Right common carotid artery plus branches (tissue), 1 donor: ENCODE measurements around the gene PACSIN3.

DNA sequence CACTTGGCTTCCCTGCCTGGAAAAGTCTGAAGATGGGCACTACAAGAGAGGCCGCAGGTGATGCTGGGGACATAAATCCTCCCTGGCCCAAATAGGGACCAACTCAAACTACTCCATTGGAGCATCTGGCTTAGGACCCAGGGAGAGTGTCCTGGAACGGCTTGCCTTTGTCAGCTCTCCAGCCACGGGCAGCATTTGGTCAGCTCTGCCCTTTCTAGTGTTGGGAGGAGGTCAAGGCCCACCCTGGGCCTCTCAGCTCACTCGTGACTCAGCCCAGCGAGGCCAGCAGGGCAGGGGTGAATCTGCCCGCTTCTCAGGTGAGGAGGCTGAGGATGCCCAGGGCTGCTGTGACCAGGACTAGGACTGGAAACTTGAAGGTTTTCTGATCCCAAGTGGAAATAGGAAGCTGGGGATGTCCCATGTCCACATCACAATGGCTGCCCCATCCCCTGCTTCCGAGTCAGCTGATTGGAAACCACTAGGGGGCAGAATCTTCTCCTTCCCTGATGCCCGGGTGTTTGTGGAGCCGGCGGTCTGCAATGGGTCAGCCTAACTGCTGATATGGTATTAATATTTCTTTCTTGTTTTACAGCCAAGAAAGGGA, 1.5 kb downstream of the MDK start:
- PRO-cap, result no peak

GRCh38 chr11:46673647-46674456, 26.6 kb downstream of the ARHGAP1 start:
- PRO-cap, result no peak

- PRO-cap, result no peak
These were observed 12.9 kb downstream of the ARHGAP1 start for GRCh38 chr11:46687512-46687839.

- PRO-cap, result unidirectional peak, plus-strand start at chr11:46693830
These were observed 6.9 kb downstream of the ARHGAP1 start for GRCh38 chr11:46693437-46694088.

GRCh38 chr11:46886289-46886594, 32.1 kb downstream of the LRP4 start:
- PRO-cap, result no peak

GRCh38 chr11:46912485-46913309, 5.7 kb downstream of the LRP4 start:
- PRO-cap, result no peak

- PRO-cap, result no peak
These were observed 75.5 kb downstream of the CSTPP1 start for GRCh38 chr11:47012028-47012492.

DNA sequence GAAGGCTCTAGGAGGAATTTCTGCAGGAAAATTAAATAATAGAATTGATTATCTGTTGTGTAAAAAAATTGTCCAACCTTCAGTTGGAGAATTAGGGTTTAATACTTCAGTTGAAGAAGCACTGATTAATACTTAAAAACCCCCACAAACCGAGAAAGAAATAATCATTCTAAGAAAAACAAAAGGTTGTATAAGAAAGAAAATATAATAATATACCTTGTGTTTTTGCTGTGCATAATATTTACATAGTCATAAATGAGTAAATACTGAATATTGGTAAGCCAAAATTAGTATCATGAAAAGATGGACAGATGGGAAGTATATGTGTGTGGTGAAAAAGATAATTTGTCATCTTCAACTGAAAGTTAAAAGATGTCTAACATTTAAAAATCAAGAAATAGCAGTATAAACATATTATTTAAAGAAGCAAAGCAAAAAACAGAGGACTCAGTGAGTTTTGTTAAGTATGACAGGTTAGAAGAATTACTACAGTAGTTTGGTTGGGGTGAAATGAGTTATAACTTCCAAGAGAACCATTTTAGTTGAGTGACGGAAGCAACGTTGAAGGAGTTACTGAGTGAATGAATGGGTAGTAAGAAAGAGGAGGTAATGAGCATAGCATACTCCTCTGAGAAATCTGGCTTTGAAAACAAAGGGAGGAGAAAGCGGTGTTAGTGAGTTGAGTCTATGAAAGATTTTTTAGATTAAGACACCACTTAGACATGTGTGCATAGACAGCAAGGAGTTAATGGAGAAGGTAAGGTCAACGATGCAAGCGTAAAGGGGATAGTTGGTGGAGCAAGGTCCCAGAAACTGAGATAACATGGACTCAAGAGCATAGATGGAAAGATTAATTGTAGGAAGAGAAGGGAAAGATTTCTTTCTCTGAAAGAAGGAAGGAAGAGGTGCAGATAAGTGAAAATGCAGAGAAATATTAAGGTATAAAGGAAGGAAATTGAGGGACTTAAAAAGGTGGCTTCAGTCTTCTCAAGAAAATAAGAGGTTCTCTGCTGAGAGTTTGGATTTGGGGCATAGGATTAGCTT, 98.6 kb downstream of the ARFGAP2 start:
- PRO-cap, result no peak

GRCh38 chr11:47104195-47105103, 72.2 kb downstream of the ARFGAP2 start:
- PRO-cap, result no peak

DNA sequence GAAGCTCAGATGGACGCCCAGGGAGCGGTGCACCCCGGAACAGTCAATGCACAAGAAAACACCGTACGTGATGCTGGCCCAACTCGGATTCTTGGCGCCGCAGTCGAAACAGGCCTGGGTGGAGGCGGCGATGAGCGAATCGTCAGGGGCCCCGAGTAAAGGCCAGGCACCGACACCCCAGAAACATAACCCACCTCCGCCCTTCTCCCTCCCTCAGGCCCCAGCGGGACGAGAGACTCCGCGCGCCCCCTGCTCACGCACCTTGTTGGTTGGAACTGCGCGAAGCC, 215 bp downstream of the ARFGAP2 start:
- PRO-cap, result no peak

DNA sequence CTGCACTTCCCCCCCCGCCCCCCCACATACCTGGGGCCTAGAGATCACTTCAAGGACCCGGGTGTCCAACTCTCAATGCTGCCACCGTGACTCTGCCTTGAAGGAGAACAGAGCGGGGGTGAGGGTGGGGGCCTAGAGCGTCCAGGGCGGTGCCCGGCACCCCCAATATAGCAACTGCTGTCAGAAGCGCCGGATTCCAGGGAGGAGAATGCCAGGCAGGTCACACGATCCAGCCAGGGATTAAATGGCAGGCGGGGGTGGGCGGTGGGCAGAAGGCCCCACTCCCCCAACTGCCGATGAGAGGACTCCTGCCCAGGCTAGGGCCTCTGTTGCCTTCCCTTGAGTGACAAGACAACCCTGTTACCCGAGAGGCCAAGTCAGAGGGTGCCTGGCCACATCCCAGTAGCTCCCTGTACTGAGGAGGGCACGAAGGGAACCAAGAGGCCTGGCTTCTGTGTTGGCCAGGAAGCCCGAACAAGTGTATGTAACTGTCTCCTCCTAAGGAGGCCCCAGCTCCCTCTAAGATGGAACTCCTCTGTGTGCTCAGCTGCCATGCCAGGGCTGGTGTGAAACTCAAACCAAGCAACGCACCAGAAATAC, 3.2 kb downstream of the PACSIN3 start:
- PRO-cap, result no peak

- PRO-cap, result bidirectional peak, plus-strand start at chr11:47186515, minus-strand start at chr11:47186434
These were observed at the start of gene PACSIN3 for GRCh38 chr11:47186299-47186490. TSS of gene PACSIN3 (minus strand) at chr11:47186434.

DNA sequence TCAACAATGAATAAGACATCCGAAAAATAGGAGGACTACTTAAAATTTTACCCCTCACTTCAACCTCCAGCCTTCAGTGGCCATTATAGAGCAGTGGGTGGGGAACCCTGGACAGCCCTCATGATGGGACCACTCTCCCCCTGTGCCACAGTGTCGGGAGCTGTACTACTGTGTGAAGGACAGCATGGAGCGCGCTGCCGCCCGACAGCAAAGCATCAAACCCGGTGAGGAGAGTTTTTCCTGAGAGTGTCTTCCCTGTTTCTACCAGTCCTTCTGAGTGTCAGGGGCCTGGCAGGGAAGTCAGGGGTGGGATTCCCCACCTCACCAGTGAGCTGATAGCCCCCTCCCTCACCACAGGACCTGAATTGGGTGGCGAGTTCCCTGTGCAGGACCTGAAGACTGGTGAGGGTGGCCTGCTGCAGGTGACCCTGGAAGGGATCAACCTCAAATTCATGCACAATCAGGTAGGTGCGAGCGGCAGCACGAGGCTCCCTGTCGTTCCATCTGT, 28.3 kb downstream of the MYBPC3 start:
- PRO-cap, result no peak

DNA sequence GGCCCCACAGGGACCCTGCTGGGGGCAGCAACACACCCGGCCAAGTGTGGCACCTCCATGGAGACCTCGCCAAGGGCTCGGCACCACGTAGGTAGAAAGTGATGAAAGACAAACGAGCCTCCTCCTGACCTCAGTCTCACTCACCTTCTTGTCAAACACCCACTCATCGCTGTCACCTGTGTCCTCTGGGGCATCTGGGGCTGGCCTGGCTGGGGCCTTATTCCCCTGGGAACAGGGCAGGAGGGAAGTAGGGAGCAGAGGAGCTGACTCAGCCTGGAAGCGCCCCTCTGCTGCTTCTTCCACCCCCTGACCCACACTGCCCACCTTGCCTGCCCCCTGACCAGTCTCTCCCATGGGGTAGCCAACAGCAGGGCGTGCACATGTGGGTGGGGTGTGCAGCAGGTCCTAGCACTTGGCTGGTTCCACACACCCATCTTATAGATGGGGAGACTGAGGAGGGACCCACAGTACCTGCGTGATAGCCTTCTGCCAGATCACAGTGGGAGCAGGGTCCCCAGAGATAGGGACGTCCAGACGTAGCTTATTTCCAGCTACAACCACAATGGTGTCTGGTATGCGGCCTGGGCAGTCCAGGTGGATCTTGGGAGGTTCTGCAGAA, 13.2 kb downstream of the MYBPC3 start:
- PRO-cap, result no peak

DNA sequence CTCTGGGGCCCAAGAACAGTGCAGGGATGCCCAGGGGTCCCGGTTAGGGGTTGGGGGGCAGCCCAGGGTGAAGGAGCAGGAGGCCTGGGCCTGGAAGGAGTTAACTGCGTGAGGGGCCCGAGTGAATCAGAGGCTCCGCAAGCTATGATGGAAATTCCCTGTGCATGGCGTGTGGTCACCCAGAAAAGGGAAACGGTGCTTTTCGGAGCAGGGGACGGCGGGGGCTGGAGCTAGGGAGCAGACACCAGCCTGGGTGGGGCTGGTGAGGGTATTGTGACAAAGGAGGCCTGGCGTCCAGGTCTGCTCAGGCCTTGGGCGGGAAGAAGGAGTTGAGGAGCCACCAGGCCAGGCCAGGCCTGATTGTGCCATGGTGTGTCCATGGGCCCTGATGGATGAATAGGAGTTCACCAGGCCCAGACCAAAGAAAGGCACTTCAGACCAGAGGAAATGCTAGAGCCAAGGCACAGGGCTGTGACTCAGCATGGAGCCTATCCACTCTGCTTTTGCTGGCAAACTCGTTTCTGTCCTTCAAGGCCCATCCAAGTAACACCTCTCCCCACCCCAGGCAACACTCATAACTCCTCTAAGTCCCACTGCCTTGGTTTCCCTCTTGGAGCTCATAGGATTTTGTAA, 12.8 kb upstream of the SPI1 start:
- PRO-cap, result no peak

DNA sequence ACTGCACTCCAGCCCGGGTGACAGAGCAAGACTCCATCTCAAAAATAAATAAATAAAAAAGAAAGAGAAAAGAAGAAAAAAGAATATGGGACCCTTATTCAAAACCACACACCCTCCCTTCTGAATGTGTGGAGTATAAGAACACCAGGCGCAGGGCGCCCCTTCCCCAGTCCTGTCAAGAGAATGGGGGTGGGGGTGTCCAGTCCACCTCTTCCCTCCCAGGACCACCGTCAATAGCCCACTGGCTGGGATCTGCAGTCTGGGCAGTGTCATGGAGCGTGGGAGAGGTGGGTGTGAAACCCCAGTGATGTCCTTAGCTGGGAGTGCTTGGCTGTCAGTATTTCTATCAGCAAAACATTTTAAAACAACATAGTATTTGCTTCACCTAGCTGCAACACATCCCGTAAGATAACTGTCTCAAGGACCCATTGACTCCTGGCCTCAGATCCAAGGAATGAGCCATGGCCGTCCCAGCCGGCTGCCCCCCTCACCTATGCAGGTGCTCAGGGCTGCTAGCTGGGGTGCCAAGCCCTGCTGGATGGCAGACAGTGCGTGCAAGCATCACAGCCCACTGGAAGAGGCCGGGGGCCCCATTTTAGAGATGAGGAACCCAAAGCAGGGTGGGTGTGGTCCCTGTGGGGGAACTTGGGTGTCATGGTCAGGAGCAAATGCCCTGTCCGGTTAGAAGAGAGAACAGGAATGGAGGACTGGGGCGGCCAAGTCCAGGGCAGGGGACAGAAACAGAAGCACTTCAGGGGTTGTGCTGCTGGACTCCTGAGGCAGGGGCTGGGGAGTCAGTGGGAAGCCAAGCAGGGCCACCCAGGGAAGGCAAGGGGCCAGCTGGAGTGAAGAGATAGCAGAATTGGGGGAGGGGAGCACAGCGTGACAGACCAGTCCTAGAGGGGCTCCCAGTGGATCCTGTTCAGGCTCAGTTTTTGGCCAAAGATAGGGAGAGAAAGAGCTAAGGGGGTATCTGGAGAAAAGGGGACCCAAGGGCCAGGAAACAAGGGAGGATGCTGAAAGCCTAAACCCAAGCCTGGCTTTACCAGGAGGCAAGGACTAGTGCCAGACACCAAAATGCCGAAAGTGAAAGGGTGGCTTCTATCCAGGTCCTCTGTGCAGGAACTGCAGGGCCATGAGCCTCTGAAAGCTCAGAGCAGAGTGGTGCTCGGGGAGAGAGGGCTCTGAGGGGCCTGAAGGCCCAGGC, 8.4 kb downstream of the PSMC3 start:
- PRO-cap, result no peak

DNA sequence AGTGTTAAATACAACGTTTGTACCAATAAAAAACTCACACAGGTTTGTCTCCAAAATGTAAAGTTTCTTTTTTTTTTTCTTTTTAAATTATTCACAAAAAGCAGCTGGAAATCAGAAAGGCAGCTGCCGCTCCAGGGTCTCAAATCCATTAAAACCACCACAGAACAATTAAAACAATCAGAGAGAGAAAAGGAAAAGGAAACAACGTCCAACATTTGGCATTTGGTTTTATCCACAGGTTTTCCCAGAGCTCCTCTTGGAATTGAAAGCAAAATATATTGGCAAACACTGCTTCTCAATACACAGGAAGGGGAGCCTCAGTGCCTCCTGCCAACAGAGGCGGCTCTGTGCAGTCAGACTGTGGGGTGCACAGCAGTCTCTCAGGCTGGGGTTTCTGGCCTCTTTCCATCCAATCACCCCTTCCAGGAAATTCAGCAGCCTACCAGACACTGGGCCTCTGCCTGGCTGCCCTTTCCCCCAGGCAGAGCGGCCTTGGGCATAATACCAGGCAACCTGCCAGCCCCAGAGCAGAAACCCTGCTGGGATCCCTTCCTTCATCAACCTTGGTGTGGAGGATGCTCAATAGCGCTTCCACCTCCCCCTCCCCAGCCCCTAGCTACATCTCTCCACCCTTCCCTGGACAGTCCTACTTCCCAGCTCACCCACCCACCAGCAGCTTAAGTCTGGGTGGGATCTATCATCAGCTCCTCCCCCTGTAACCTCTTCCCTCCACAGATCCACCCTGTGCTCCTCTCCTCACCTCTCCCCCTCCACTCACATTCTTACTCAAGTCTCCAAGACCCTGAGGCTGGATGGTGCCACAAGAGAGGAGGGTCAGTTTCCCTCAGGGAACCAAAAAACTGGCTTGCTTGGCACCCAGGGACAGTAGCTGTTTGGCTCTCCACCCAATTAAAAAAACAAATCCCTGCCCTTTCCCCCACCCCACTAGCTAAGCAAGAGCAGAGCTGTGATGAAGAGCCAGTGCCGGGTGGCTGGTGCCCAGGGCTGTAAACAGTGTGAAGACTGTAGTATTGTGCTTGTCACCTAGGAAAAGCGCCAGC, 17.9 kb upstream of the RAPSN start:
- PRO-cap, result no peak

- PRO-cap, result no peak
These were observed 20.6 kb upstream of the RAPSN start for GRCh38 chr11:47469223-47470187.

DNA sequence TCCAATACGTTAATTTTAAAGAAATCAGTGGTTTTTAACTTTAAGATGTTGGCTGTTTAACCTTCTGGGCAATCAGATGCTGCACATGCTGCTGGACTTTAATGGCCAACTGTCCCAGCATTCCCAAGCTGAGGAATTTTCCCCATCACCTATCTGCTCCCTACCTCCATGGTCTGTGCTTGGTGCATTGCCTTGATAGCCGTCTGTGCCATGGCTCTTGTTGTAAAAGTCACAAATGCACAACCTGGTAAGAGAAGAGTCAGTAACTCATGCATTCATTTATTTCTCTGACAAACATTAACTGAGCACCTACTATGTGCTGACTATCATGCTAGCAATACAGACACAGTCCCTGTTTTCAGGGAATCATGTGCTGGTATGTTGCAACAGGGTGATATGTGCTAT, 34.4 kb upstream of the RAPSN start:
- PRO-cap, result no peak

DNA sequence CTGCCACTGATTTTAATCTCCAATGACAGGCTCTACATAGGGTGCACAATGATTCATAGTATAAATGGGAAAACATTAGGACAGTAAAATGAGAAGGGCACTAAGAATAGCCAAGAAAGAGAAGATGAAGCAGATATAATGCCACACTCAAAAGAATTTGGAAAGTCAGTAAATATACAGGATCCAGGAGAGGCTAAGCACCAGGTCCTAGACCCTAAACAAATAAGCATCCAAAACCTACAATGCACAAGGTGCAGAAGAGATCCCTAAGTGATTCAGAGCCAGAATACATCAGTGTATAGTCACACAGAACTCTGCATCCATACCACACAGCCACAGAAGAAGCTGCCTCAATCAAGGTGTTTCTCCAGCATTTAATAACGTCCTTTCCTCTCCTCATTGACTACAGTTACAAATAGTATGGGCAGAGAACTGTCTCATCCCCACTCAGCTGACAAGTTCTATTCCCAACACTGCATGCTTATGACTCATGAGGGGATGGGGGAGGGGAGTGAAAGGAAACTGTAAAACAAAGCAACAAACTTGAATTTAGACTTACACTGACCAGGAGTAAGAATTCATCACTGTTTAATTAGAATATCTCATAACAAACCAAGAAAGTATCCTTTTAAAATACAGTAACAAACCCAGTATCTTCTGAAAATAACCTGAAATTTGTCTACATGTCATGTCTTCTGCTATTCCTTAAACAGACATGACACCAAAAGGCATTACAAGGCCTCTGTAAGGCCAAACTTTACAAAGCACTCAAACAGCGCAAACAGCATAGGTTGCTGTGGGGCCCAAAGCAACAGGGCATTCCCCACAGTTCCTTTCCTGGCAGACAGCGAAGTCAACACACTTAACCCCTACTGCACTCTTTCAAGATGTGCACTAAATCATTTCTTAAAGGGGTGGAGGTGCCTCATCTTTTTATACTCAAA, 29.4 kb downstream of the CELF1 start:
- PRO-cap, result no peak